ENCODE measurements around the gene PLEKHG4.

GRCh38 chr16:66996832-66997416 is 8.5 kb downstream of the CES4A start:
- PRO-cap: no peak

DNA sequence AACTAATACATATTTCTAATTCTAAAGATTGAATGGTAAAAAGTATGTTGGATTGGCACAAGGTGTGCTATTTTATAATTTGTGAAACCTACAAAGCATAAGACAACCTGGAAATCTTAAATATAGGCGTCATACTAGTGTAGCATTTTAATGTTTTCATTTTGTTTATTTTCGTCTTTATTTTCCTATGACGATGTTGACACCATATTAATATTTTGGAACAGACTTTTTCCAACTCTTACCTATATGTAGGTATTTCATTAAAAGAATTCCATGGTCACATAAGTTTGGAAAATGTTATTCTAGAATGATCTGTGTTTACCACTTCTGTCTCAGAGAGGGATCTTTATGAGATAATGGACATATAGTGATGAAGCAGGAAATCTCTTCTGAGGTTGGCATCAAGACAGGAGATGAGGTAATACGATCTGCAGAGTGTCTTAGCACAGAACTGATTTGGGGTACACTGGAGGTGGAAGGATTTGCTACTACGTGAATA is 5.3 kb downstream of the CBFB start:
- PRO-cap: no peak

DNA sequence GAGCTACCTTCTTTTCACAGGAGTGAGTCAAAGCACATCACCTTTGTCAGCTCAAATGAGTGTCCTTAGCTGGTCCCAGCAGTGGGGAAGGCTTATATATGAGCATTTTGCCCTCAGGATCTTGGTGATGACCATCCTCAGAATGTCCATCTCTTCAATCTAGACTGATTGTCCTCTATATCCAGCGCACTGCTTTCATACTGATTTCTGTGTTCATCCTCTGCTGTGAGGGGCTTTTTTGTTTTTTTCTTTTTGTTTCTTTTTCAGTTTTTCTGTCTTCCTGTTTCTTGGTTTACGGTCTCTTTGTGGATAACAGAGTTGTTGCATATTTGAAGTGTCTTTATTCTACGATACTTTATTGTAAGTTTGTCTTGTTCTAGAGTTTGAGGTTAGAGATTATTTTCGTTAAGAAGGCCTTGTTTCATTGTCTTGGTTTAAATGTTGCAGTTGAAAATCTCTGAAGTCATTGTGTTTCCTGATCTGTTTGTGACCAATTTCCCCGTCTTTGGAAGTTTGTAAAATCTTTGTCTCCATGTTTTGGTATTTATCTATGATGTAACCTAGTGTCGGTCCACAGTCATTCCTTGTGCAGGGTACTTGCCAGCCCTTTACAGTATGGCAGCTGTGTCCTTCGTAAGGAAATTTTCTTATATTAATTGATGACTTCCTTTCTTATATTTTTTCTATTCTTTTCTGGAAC is 25.1 kb downstream of the CBFB start:
- PRO-cap: no peak

GRCh38 chr16:67150028-67150253 is 857 bp downstream of the B3GNT9 start:
- PRO-cap: no peak

DNA sequence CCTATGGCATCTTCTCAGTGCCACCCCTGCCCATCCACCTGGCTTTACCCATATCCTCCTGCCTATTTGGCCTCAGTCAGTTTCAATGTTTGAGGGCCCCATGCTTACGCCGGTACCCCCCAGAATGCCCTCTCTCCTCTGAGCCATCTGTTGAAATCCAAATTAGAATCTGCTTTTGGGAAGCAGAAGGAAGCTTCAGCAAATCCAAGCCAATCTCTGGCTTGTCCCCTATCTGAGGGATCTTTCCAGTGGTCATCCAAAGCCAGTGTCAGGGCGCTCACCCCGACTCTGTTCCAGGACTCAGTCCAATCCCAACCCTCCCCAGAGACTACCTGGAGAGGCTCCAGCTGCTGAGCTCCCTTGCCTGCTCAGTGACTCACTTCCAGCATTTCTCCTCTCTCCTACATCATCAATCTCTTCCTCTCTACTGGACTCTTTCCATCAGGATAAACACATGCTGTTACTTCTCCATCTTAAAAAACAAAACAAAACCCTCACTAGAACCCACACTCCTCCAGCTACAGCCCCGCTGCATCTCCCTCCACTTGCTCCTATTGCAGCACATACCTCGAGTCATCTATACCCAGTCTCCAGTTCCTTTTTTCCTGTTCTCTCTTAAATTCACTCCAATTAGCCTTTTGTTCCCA is 2.4 kb downstream of the MATCAP1 start:
- PRO-cap: no peak

GRCh38 chr16:67182880-67183633 is 706 bp downstream of the MATCAP1 start:
- PRO-cap: bidirectional peak, plus-strand start at chr16:67183754, minus-strand start at chr16:67183561

GRCh38 chr16:67227223-67227972 is 468 bp downstream of the TMEM208 start:
- PRO-cap: no peak

DNA sequence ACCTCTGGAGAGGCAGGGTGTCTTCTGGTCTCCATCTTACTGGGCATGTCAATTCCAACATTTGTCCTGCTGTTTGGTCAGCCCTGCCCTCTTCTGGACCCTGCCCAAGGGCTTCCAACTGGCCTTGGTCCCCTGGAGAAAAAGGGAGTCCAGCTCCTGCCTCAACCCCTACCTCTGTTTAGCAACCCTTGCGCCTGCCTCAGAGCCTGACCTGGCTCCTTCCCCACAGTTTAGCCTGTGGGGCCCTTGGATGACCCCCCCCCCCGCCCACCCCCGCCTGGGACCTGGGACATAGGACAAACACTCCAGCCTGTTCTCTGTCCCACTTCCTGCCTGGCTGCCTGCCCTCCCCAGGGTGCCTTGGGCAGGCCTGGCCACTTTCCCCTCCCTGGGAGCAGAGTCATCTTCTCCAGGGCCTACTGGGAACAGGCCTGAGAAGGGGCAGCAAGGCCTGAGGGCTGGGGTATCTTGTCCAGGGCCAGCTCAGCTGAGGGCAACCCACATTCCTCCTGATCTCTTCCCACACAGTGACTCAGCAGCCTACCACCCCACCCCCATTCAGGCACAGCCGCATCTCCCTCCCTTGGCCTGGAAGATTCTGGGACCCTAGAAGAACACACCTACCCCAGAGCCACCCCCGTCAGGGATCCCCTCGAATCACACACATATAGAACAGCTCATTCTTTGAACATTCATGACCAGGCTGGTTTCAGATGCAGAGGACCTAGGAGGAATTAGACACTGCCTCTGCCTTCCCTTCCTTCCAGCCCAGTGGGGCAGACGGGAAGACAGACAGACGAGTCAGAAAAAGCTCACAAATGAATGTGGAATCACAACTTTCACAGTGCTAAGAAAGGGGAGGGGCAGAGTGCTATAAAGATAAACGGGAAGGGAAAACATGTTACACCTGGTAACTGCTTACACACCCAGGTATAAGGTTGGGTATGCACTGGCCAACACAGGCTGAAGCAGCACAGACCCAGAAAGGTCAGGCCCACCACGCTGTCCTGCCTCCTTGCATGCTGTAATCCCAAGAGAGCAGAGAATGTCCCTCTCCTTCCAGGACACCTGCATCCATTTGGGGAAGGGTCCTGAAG is 6.1 kb downstream of the FHOD1 start:
- PRO-cap: unidirectional peak, plus-strand start at position 397 of the sequence; bidirectional peak, plus-strand start at position 929 of the sequence, minus-strand start at position 767 of the sequence

- PRO-cap: bidirectional peak, plus-strand start at chr16:67279555, minus-strand start at chr16:67279411
Observed at GRCh38 chr16:67279468-67280002, at the start of gene PLEKHG4. PLEKHG4 (plus strand) TSS chr16:67279532.

DNA sequence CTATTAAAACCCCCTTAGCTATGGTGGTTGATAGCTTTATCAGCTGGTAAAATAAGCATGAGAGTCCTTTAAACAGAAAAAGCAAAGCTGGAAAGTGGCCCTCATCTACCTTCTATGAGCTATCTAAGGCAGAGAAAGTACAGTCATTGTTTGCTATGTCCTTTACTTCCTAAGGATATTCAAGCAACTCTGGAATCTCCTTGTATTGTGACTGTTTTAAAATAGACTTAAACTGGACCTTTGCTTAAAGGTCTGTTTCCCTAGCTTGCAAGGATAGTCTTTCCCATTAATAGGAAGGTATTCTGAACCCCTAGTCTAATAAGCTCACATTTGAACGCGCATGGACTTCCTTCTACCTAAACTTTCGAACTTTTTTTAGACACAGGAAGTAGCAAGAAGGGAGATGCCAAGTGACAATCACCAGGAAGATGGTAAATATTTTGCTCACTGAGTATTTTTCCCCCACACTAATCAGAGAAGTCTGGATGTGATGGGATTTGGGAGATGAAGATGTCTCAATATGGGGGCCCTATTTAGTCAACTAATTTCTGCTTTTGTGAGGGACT is 28.3 kb downstream of the TPPP3 start:
- PRO-cap: no peak

DNA sequence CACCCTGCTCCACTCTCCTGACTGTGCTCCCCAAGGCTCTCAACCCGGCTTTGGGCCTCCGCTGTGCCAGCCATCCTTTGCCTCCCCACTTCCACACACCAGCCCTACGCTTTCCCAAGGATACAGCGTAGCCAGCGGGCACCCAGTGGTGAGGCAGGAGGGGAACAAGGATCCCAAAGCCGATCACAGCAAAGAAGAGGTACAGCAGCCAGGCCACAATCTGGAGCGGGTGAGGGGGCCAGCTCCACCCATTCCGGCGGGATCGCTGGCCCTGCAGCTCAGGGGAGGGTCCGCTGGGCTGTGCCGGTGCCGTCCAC is 10.2 kb downstream of the ZDHHC1 start:
- PRO-cap: no peak

GRCh38 chr16:67431878-67432912 is 1.3 kb downstream of the HSD11B2 start:
- PRO-cap: bidirectional peak, plus-strand start at chr16:67432006, minus-strand start at chr16:67431737; bidirectional peak, plus-strand start at chr16:67432126, minus-strand start at chr16:67432078; bidirectional peak, plus-strand start at chr16:67432298, minus-strand start at chr16:67432217; bidirectional peak, plus-strand start at chr16:67432725, minus-strand start at chr16:67432583

GRCh38 chr16:67440885-67441755 is 10.2 kb downstream of the HSD11B2 start:
- PRO-cap: bidirectional peak, plus-strand start at chr16:67441694, minus-strand start at chr16:67441392

- PRO-cap: no peak
Observed at GRCh38 chr16:67532963-67533947, 4.6 kb downstream of the RIPOR1 start.

DNA sequence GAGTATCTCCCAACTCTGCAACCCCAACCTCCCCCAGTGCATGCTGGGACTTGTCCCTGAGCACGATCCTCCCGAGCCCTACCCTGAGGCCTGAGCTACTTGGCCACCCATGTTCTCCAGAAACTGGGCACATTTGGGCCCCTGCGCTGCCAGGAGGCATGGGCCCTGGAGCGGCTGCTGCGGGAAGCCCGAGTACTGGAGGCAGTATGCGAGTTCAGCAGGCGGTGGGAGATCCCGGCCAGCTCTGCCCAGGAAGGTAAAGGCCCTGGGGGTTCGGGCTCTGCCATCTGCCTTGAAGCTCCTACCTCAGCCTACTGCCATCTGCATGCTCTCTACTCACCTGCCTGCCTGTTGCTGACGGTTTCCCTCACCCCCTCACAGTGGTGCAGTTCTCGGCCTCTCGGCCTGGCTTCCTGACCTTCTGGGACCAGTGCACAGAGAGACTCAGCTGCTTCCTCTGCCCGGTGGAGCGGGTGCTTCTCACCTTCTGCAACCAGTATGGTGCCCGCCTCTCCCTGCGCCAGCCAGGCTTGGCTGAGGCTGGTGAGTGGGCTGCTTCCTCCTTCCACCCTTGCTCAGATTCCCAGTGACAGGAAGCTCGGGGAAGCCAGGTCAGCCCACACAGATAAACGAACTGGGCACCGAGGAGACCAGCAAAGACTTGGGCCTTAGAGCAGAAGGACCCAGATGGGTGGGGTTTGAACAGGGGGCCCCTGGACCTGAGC is 16.1 kb downstream of the RIPOR1 start:
- PRO-cap: no peak

GRCh38 chr16:67555662-67556360 is 6.5 kb upstream of the CTCF start:
- PRO-cap: no peak

DNA sequence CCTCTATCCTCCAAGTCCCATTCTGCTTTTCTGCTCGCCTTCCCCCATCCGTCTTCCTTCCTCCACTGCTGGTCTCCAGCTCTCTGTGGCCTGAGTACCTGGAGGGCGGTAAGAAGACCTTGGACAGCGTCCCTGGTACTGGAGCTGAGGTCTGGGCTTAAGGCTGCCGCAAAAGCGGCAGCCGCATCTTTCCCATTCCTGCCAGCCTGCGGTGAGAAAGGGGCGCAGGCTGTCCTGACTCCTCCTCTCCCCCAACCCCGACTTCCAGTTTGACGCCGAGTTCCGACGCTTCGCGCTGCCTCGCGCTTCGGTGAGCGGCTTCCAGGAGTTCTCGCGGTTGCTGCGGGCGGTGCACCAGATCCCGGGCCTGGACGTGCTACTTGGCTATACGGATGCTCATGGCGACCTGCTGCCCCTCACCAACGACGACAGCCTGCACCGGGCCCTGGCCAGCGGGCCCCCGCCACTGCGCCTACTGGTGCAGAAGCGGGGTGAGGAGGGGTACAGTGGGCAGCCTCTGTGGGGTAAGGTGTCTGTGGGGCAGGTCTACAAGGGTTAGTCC is 508 bp downstream of the PARD6A start:
- PRO-cap: no peak

DNA sequence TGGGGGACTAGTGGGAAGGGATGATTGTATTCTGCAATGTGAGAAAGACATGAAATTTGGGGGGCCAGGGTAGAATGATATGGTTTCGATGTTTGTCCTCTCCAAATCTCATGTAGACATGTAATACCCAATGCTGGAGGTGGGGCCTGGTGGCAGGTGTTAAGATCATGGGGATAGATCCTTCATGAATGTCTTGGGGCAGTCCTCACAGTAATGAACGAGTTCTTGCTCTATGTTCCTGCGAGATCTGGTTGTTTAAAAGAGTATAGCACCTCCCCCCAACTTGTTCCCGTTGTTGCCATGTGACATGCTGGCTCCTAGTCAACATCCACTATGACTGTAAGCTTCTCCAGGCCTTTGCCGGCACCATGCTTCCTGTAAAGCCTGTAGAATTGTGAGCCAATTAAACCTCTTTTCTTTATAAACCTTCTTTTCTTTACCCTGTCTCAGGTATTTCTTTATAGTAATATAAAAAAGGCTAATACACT is 33.3 kb downstream of the RANBP10 start:
- PRO-cap: no peak

DNA sequence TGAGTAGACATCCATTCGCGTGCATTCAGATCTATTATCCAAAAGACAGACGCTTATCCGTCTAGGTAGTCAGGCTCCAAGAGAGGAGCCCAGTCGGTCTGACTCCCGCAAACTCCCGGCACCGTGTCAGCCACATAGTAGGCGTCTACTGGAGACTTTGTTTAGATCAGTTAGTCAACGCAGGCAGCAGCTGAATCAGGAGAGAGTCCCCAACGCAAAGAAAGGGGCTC is 631 bp upstream of the THAP11 start:
- PRO-cap: no peak

DNA sequence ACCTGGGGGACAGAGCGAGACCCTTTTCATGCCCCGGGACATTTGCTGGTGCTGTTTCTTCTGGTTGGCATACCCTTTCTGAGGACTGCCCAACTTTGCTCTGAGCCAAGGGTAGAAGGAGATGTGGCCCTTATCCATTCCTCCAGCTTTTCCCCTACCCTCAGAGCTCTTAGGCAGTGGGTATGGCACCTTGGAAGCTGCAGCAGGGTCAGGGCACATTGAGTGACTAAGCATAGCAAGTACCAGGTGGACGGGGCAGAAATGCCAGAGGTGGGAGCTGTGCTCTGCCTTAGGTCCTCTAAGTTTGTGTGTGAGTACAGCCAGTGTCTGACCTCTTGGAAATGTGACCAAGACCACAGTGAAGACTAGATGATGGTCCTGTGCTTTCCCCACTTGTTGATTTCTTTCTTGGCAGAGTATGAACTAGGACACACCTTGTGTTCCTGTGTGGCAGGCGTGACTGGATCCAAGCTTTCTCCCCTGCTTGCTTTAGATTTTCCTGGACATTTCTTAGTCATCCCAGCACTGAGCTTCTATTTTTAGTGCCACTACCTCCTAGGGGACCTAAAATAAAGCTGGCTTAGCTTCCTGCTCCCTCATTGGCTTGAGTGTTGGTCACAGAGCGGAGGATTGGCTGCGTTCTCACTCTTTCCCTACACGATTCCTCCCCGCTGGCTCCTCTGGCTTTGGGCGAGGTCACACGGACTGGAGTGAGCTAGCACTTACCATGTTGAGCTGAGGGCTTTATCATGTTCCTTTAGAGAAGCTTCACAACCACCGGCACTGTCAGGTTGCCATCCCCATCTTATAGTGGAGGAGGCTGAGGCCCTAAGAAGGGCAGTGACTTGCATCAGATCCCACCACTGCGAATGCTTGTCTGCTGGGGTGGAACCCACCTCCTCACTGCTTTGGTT is 9.8 kb upstream of the EDC4 start:
- PRO-cap: unidirectional peak, plus-strand start at position 699 of the sequence